Metastatic Lung Carcinoma in the Adrenal Gland (tissue), 1 donor: Measurements from ENCODE around the genes HDDC3 and SV2B.

- PRO-cap = unidirectional peak, minus-strand start at chr15:90932549
These were observed at the start of gene HDDC3 for GRCh38 chr15:90932425-90932976. HDDC3 (minus strand) TSS chr15:90932549.

DNA sequence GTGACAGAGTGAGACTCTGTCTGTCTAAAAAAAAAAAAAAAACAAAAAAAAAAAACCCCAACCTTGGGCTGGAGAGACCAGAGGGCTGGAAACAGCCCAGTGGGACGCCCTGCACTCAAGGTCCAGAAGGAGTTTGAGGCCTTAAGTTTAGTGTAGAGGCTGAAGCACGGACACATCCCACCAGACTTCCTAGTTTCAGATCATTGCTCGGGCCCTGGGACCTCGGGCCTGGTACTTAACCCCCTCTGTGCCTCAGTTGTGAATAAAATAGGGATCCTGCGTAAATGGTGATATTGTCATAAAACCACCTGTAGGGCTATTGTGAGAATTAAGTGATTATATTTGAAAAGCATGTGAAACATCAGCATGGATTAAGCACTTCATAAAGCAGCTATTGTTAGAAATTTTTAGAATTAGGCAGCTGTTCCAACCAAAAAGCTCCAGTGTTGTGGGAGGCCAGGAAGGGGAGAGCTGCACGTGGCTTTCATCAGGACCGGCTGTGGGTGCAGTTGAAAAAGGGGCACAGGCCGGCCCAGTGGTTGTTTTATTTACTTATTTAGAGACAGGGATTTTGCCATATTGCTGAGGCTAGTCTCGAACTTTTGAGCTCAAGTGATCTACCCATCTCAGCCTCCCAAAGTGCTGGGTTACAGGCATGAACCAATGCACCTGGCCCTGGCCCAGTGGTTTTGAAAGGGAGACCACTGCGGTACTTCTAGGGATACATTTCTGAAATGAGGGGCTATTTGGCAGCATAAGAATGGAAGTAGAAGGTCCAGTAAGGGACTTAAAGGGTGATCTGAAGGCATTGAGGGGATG, 4.4 kb downstream of the RCCD1 start:
- PRO-cap = no peak

DNA sequence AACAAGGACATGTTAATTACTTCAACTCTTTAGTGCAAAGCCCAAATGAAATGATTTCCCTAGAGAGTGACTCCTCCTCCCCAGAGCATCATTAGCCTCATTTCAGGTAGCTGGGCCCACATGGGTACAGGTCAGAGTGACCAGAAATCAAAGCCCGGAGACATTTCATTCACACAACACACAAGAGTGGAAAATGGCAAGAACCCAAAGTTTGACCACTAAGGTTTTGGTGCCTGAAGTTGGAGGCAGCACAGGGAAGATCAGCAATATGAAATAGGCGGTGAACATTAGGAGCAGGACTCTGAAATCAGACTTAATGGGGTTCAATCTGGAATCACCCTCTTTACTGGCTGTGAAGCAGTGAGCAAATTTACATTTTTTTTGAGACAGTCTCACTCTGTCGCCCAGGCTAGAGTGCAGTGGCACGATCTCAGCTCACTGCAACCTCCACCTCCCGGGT, 19.6 kb downstream of the PRC1 start:
- PRO-cap = no peak

- PRO-cap = no peak
These were observed at the start of gene SV2B for GRCh38 chr15:91099555-91100743. SV2B (plus strand) TSS chr15:91100257.

DNA sequence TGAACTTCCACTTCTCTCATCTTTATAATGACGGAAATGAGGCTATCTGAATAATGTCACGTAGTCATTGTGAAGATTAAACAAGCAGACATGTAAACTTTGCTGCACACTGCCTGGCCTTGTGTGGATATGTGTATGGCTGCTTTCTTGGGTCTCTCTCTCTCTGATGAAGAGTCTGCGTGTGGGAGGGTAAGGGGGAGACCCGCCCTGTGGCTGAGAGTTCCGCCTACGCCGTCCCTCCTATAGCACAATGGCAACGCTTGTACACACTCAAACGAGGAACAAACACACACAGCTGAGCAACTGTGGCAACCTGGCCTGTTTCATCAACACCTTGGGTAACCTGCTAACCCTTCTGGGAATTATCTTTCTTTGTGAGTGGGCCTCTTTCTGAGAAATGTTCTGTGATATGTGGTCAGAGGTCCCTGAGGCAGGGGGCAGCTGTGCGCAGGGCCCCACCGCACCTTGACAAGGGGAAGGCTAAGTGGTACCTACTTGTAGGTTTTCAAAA, 369.9 kb downstream of the SV2B start:
- PRO-cap = no peak

GRCh38 chr15:91693801-91694915, 159.3 kb upstream of the SLCO3A1 start:
- PRO-cap = no peak

GRCh38 chr15:91861192-91861427, 7.6 kb downstream of the SLCO3A1 start:
- PRO-cap = no peak

DNA sequence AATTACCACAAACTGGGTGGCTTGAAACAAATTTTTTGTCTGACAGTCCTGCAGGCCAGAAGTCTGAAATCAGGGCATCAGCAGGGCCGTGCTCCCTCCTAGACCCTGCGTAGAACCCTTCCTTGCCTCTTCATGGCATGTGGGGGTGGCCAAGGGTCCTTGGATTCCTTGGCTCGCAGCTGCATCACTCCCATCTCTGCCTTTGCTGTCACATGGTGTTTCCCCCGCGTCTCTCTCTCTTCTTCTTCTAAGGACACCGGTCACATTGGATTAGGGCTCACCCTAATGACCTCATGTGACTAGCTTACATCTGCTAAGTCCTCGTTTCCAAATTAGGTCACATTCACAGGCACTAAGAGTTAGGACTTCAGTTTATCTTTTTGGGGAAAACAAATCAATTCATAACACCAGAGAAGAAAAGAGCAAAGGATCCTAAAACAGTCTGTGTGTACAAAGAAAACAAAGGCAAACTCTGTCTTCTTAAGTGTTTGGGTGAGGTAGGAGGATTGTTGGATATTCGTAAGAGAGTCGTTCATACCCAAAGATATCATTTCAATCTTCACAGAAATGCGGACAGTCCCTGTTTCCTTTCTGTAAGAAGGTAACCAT, 12.1 kb downstream of the SLCO3A1 start:
- PRO-cap = no peak

DNA sequence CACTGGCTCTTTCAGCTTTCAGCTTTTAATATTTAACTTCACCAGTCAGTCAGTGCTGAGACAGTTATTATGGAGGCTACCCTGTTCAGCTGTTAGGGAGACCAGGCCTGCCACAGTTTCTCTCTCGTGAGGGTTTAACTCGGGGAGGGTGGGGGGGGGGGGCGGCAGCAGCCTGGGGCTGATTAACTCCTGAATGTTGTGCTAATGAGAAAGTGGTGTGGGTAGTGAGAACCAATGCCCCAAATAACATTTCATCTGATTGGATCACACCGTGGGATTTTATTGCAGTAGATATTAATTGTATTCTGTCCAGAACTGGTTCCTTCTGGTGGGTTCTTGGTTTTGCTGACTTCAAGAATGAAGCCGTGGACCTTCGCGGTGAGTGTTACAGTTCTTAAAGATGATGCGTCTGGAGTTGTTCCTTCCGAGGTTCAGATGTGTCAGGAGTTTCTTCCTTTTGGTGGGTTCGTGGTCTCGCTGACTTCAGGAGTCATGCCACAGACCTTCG, 109.8 kb downstream of the SLCO3A1 start:
- PRO-cap = no peak

DNA sequence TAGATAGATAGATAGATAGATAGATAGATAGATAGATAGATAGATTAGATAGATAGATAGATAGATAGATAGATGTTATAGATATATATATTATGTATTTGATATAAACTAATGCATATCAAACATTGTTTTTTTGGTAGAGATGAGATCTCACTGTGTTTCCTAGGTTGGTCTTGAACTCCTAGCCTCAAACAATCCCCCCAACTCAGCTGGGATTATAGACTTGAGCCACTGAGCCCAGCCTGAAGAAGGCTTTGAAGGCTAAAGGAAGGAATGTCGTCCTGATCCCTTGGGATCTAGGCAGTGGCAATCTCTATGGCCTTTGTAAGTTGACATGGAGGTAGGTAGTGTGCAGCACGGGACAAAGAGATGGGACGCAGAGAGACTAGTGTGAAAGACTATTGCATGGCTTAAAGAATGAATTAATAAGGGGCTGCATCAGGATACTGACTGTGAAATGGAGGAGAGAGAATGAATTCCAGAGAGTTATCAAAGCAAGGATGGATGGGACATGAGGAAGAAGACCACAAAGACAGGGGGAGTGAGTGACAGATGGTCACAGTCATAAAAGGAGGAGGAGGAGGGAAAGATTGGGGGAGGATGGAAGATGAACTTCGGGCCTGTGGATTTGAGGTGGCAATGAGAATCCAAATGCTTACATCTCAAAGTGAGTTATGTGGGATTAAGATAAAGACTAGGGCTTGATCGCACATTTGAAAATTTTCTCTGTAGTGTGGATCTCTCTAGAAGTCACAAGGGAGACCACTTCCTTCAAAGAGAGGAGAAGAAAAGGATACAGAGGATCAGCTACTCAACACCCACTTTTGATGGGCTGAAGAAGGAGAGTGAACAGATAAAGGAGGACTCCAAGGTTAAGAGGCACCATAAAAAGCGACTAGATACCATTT, 163.0 kb downstream of the SLCO3A1 start:
- PRO-cap = no peak

- PRO-cap = no peak
These were observed 223.6 kb upstream of the ST8SIA2 start for GRCh38 chr15:92170119-92170408.

DNA sequence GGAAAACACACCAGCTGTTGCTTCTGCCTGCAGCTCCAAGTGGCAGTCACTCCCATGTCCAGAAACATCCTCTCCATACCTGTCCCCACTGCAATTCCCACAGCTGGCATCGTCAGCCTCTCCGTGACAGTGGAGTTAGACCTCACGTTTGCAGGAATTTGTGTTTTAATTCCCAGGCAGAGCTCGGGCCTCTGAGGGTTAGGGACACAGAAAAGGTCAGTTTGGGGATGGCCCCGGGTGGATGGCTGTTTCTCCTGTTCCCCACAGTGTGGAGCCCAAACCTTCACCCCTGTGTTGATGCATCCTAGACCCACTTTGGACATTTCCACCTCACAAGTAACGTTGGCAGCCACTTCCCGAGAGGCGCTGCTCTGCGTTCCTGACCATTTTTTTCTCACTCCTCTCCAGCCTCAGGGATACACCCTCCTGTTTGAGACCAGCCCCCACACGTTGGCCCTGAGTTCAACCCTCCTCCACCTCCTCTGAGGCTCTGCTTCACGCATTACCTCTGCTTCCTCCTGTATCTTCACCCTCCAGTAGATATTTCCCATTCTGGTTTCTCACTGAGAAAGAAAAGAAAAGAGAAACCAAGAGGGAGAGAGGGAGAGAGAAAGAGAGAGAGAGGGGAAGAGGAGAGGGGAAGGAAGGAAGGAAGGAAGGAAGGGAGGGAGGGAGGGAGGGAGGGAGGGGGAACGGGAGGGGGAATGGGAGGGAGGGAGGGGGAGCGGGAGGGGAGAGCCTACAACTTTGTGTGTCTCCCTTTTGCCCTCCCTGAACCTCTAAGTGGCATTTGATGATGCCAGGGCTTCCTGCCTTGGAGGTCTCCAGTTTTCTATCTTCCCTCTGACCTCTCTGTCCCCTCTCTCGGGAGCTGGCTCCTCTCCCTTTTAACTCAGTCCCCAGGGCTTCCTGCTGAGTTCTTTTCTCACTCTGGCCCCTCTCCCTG, 12.1 kb upstream of the FAM174B start:
- PRO-cap = no peak

DNA sequence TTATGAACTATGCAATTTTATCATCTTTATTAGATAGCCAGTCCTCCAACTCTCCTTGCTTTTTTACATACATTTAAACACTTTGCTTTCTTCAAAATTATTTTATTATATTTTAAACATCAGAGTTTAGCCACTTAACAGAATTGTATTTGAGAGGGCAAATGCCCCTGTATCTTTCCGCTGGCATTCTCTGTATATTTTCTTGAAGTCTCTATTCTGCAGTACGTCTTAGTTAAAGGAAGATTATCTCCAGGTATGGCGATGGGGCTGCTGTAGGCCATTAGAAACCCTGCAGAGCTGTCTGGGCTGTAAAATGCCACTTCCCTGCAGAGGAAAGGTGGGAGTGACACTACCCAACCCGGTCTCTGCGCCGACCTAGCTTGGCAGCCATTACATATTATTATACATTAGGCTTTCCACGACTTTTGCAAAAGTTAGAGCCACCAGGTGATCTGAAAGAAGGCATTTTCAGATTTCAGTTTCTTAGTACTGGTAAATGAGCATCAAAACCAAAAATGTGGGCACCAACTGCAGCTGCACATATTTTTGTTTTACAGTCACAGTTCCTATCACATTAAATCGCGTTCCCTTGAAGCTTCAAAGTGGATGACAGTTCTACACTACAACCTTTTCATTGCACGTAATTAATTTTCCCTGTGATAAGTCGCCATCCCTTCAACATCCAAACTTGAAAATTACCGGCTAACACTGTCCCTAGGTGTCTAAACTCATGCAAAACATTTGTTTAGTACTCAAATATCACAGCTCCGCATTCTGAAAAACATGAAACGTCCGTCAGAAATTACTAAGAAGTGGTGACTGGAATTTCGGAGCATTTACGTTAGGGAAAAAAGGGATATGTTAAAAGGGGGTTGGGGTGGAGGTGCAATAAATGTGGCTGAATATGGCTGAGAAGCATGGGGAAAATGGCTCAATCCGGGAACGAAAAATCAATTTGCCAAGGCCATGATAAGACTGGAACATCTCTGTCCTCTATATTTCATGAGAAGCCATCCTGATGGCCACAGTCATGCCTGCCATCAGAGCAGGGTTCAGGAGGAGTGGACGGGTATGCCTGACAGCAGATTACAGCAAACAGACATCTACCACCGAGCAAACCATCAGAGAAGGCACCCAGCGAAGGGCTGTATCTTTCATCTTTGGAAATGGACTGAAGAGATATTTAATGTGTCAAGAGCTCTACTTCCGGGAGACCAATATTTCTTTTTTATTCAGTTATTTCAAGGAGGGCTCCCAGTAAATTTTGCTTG, 81.3 kb upstream of the CHD2 start:
- PRO-cap = no peak

GRCh38 chr15:92910346-92911169, 10.4 kb downstream of the CHD2 start:
- PRO-cap = no peak

DNA sequence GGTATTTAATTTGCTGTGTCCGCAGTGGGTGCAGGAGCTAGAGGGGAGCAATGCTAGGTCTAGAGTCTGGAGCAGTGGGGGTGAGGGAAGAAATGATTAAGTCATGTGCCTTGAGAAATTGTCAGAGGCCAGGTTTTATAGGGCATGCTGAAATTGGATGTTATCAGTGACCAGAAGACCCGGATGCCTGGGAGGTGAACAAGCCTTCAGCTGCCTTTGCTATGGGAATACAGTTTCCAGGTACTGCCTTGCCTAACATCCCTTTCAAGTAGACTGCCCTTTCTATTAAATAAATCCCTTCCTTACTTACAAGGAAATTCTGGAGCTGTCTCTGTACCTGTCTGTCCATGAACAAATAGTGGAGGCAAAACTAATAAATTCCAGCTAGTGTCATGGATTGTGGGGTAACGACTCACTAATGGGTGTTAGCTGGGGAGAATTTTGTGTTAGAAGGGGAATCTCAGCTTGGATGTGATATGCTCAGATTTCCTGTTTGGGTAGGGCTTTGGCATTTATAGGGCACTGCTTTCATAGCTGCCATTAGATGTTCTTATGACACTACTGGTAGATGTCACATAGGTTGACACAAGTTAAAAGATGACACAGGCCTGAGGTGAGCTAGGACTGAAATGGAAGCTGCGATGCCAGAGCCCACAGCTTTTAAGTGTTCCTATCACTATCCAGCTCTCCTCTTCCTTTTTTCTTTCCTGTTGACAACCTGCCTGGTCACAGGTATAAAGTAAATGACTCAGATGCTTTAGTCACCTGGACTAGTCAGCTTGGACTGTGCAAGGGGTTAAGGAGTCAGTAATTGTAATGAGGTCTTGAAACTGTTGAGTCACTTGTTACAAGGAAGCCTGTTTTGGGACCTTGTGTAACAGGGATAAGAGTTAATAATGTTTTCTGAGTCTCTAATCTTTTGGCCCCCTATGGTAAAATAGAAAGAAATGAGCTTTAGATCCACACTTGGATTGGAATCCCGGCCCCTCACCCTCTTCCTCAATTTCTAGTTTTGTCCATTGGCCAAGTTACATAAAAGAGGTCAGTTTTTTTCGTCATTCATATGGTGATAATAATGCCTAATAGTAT, 21.4 kb downstream of the CHD2 start:
- PRO-cap = unidirectional peak, minus-strand start at position 693 of the sequence

DNA sequence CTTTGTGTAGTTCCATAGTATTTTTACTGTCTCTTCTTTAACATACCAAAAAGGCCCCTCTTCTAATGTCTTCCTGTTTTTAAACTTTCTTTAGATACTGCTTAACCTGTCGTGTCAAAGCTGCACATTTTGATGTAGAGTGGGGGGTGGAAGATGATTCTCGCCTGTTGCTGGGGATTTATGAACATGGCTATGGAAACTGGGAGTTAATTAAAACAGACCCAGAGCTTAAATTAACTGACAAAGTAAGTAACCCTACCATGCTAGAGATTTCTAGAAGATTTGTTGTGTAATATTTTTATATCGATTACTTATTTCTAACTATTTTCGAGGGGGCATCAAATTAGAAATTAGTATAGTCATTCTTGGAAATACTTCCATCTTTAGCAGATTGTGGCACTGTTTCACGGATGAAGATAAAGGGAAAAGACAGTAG, 91.8 kb downstream of the RGMA start:
- PRO-cap = no peak

- PRO-cap = no peak
These were observed 86.9 kb downstream of the RGMA start for GRCh38 chr15:93002084-93002545.

GRCh38 chr15:93019619-93020112, 69.3 kb downstream of the RGMA start:
- PRO-cap = no peak

DNA sequence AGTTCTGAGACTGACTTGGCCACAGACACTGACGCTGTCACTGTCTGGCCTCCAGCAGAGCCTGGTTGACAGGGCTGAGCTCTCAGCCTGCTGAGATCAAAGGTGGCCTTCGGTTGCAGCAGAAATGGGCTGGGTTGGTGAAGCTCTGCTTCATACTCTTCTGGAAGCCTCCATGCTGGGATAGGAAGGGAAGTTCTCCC, 38.7 kb downstream of the RGMA start:
- PRO-cap = no peak

- PRO-cap = no peak
These were observed 23.0 kb downstream of the RGMA start for GRCh38 chr15:93065894-93066594.